Gallbladder (tissue), 1 donor: ENCODE measurements around the gene CLEC2L.

DNA sequence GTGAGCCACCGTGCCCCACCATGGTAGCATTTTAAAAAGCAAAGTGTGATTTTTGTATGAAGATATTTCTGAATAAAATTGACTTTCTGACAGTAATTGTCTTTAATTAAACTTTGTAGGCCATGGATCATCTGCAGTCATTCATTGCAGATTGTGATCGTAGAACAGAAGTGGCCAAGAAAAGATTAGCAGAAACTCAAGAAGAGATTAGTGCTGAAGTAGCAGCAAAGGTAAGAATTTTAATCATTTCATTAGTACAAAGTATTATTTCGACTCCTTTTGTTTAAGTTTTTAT, 42.3 kb downstream of the LUC7L2 start:
- PRO-cap = no peak

DNA sequence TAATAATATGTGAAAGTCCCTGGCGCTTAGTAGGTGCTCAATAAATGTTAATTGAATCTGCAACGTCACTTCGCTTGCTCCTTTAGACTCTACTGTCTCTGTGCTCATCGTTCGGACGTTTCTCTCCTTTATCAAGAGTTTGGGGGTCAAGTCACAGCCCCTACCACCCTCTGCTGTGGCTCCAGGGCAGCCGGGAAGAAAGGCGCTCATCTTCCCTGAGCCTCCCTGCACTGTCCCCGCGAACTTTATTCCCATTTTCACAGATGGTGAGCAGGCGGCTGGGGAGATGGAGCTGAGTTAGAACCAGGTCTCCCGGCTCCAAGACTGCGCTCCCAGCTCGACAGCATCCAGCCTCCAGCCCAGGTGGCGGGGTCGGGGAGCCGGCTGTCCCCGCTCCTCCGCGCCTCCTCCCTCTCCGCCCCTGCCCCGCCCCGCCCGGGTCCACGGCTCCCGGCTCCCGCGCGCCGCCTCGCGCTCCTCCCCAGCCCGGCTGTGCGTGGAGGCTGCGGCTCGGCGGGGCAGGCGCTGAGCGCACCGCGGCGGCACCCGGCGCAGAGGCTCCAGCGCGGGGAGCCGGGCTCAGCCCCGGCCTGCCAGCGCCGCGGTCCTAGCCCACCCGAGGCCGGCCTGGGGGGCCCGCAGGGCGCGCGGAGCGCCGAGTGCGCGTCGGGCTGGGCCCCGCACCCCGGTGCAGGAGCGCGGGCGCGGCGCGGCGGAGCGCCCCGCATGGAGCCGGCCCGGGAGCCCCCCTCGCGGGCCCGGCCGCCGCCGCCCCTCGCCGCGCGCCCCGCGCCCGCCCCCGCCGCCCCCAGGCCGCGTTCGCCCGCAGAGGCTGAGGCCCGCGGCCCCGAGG, at the start of gene CLEC2L:
CLEC2L (plus strand) TSS at position 484 of the 853 bp plus-strand sequence.
- PRO-cap = no peak

DNA sequence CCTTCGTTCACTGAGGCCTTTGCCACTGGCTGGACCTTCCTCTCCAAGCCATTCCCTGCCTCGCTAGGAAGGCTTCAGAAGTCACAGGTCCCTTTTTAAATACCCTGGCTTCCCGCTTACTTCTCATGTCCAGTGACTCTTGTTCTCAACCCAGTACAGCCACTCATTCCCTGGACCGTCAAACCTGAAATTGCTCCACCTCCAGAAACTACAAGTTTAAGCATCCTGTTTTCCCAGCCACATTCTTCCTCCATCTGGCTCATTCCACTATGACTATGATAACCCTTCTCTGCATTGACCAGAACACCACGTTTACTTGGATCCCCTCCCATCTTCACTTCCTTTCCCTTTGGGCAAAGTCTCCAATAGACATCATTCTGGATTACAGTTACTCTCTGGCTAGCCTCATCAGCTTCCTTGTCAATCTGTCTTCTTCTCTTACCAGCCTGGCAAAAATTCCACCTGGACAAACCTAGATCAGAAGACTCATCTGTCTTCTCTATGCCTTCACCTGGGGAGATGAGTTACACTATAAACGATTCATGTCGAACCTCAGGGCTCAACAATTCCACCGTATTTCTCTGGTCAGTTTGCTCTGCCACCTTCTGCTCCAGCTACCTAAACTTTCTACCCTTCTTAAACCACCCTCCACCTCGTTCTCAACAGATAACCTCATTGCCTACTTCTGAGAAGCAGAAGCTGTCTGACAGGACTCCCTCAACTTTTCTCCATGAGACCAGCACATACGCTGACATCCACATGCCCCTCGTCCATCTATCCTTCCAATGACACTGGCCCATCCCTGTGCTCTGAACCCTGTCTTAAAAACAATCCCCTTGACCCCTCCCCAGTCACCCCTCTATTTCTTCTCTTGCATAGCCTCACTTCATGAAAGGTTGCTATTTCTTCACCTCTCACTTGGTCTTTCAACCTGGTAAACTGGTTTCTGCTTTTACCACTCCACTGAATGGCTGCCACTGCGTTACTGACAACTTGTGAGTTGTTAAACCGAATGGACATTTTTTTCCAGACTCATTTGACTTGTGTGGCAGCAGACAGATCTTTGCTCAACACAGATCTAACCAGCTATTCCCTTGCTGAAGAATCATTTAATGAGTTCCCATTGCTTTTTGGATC, 101.2 kb downstream of the CLEC2L start:
- PRO-cap = no peak

DNA sequence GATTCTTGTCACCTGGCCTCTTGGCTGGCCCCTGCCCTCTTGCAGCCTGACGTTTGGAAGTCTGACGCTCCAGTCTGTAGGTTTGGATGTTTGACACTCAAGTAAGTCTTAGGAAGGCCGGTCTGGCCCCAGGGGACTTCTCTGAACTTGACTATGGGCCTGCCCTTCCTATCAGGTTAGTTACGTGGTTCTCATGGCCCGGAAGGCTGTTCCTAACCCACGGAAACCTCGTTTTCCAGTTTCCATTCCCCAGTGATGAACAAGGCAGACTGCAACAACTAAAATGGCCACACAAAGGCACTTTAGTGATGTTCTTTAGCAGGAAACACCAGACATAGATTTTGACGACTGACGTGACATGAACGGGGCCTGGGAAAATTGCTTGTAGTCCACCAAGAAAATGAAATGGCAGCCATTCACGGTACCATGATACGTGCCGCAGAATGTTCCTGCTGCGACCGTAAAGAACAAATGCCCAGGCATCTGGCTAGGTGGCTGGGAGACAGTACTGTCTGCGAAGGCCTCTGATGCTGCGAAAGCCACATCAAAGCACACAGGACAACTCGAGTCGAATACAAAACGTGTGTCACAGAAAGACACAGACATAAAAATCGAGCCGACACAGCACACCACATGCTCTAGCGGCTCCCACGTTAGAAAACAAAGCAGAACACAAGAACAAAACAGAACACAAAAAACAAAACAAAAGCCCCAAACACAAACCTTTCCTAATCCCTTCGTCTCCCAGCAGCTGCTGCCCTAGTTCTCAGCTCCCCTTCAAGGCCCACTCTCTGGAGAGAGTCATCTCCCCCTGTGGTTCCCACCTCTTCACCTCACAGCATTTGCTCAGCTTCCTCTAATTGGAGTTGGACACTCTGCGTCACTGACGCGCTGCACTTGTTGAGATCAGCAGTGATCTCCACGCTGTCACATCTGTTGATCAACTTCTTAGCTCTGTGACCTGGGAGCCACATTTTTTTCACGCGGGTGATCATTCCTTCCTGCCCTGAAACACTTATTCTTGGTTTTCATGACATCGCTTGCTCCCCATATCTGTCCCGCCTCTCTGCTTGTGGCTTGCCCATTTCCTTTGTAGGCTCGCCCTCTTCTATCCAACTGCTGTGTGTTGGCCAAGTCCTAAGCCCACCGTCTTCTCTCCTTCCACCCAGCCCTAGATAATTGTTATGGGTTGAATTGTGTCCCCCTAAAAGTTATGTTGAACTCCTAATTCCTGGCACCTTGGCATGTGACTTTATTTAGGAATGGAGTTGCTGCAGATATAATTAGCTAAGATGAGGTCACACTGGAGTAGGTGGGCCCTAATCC, 112.2 kb downstream of the CLEC2L start:
- PRO-cap = no peak

DNA sequence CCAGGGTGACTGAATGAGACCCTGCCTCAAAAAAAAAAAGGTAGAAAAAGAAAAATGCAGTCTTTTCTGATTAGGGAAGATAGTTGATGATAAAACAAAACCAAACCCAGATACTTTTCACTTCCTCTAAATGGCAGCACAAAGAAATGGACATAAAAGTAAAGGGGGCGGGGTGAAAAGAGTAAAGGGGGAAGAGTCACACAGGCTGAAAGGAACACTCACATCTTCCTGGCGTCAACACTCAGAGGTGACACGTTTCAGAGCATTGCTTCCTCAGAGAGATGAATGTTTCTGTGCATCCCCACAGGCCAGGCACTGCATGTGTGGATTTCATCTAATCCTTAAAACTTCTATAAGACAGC, 81.3 kb downstream of the HIPK2 start:
- PRO-cap = no peak

DNA sequence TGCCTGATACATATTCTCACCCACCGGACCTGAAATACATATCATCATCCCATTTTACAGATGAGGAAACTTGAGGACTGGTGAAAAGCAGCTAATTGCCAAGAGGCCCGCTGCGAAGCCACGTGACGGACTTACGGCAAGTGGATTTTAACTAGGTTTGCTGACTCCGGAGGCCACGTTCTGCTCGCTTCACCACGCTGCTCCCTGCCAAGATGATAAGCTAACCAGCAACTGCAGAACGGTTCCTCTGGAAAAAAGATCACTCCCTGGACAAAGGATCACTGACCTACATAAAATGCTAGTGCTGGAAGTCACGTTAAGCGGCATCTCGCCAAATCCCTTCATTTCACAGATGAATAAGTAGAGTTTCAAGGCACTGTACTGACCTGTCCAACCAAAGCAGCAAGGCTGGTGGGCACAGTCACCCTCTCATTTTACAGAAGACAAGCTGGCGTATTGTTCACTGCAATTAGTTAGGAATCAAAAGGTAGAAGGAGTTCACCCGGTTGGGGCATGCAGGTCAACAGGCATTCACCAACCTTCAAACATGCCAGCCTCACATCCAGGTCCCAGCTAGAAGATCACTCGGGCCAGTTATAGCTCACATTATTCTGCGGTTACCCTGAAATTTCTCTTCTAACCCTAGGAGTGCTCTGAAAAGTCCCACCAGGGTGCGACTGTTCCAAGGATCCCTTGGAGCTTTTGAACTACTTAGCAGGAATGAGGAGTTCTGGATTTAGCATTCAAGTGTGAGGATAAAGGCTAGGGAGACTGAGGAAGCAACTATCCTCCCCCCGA, 33.0 kb downstream of the HIPK2 start:
- PRO-cap = no peak

- PRO-cap = no peak
These were observed 108.5 kb downstream of the TBXAS1 start for GRCh38 chr7:139937666-139937914.

- PRO-cap = no peak
These were observed 8.9 kb downstream of the PARP12 start for GRCh38 chr7:140053846-140054162.

GRCh38 chr7:140225348-140226180, 48.8 kb upstream of the KDM7A start:
- PRO-cap = no peak

GRCh38 chr7:140242262-140243008, 65.7 kb upstream of the KDM7A start:
- PRO-cap = no peak

- PRO-cap = no peak
These were observed 750 bp upstream of the ADCK2 start for GRCh38 chr7:140671854-140672536.

- PRO-cap = no peak
These were observed 16.1 kb downstream of the BRAF start for GRCh38 chr7:140908397-140909171.

DNA sequence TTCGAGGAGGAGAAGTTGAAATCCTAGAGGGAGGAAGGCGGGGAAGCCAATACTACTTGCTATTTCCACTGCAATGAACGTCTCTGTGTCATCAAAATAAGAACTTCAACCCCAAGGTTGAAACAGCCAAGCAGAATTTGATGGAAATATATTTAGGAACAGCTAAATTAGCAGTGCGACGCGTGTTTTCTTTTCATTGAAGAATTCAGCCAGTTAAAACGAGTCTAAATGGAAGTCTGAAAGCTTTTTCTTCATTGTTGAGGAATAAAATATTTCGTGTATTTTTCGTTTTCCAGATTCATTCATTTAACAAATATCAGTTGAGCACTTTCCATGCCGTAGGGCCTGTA, 474 bp upstream of the BRAF start:
- PRO-cap = no peak

DNA sequence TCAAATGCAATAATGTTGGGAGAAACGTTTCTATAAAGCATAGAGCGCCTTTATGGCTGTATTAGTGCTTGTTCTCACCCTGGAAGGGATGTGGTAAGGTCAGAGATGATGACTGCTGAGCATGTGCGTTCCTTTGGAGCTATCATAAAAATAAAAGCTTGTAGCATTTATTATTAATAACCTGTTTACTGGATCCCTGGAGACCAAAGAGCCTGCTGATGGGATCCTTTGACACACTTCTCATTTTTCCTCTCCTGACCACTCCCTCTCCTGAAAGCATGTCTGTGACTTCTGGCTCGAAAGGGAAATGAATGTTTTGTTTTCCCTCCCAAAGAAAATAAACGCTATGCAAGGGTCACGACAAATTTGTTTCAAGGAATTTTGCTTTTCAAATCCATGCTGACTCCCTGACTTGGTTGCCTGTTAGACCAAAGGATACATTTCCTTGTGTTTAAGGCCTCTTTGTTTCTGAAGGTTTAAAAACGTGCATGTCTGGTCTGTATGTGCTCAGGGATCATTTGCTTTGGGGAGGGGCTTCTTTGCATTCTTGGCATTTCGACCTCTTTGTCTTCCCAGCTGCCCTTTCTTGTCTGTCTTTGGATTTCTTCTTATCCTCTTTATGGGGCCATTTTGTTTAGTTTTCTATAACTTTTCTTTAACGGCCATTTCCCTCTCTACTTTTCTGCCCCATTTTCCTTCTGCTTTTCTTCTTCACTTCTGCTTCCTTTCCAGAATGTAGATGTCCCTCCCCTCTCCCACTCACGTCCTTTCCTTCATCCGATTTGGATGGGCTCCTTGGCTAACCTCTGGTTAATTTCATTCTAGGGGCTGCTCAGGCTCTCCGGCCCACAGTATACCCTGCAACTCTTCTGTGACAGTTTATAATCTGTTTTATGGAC, 184.9 kb upstream of the AGK start:
- PRO-cap = no peak

- PRO-cap = no peak
These were observed 22.4 kb downstream of the AGK start for GRCh38 chr7:141573503-141574019.

- PRO-cap = no peak
These were observed 45.4 kb downstream of the DENND11 start for GRCh38 chr7:141656540-141657041.

- PRO-cap = no peak
These were observed 38.8 kb downstream of the DENND11 start for GRCh38 chr7:141662965-141663835.

DNA sequence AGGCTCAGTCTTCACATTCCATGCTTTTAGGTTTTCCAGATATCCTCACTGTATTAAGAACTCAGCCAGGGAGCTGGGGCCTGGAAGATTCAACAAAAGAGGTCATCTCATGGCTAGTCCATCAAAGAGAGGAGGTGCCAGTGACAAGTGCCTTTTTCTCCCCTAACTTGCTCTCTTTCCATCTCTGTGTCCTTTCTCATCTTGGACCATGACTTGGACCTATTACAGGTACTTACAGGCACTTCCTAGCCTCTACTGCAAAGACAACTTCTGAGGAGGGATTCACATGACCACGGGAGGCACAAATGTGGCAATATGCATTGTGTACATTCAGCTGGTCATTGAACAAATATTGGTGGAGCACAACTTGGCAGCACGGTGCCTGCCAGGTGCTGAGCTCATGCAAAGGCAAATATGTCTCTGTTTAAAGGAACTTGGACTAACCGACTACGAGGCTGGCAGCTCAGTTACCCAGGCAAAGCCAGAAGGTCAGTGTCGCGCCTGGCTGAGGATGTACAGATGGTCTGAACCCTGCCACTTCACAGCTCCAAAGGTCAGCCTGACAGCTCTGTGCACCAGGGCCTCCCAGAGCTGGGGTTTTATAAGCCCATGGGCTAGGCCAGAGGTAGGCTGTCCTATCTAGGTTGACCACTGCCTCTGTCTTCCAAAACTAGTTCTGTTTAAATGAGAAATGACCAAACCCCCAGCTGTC, 6.2 kb downstream of the DENND11 start:
- PRO-cap = no peak

DNA sequence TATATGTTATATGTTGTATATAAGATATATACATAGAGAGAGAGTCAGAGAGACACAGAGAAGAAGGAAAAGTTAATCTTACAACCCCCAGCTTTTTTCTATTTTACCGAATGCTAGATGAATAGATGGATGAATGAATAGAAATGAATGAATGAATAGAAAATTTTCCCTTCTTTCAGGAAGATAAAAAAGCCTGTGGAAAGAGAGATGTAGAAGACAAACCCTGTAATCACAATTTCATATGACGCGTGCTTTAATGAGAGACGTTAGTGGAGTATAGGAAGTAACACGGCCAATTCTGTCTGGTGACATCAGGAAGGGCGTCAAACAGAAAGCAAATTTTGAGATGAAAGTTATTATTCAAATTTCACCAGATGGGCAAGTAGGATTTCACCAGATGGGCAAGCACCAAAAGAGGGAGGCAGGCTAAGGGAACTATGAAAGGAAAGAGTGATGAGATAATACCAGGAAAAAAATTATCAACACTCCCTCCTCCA, 128.9 kb upstream of the PRSS1 start:
- PRO-cap = no peak

- PRO-cap = unidirectional peak, plus-strand start at chr7:142785937; unidirectional peak, plus-strand start at chr7:142786013
These were observed 15.0 kb downstream of the PRSS2 start for GRCh38 chr7:142785552-142786443.